HEK293 (cell line): ENCODE measurements around a stretch of chr14.

GRCh38 chr14:49867563-49868738 is 15.4 kb upstream of the NEMF start:
- PRO-cap: bidirectional peak, plus-strand start at chr14:49868521, minus-strand start at chr14:49868170
- RRBS, 2 experiments: 2% methylated on average over 3 of the region's 62 CpGs

GRCh38 chr14:49880215-49881011 is 12.5 kb upstream of the ARF6 start:
- PRO-cap: no peak
- RRBS, 2 experiments: no CpG with 5 or more reads among the region's 12 CpGs

GRCh38 chr14:49896430-49896912 is 3.6 kb downstream of the ARF6 start:
- PRO-cap: no peak

- PRO-cap: no peak
- RRBS, 2 experiments: 27 to 79% methylated on average over 3 of the region's 8 CpGs
These were observed 67.2 kb downstream of the ARF6 start for GRCh38 chr14:49960097-49960470.

GRCh38 chr14:49962227-49963321 is 69.7 kb downstream of the ARF6 start:
- PRO-cap: no peak
- RRBS, 2 experiments: no CpG with 5 or more reads among the region's 14 CpGs

GRCh38 chr14:49999063-49999782 is 106.3 kb downstream of the ARF6 start:
- PRO-cap: no peak
- RRBS, 2 experiments: no CpG with 5 or more reads among the region's 5 CpGs

DNA sequence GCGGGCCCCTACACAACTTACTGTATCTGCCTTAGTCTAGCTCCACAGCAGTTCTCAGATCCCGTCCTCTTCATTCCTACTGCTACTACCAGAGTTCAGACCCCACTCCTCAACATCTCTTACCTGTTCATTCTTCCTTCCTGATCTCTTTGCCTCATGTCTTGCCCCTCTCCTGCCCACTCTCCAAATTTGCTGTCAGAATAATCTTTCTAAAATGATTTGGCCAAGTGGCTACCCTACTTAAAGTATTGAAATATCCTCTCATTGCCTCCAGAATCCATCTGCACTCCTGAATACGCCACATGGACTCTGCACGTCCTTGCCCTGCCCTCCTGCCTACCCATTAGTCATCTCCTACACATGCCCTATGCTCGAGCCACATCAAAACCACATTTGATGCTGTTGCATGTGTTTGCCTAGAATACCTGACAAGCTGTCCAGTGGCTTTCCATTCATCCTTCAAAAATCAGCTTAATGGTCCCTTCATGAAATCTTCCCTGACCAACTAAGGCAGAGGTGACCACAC is 17.1 kb downstream of the VCPKMT start:
- PRO-cap: no peak
- RRBS, 2 experiments: no CpG with 5 or more reads among the region's 5 CpGs

- PRO-cap: unidirectional peak, plus-strand start at chr14:50115867
- RRBS, 2 experiments: no CpG with 5 or more reads among the region's 12 CpGs
These were observed 861 bp downstream of the VCPKMT start for GRCh38 chr14:50115436-50115986.

GRCh38 chr14:50362502-50363449 is 33.9 kb downstream of the CDKL1 start:
- PRO-cap: no peak
- RRBS, 2 experiments: no CpG with 5 or more reads among the region's 15 CpGs

DNA sequence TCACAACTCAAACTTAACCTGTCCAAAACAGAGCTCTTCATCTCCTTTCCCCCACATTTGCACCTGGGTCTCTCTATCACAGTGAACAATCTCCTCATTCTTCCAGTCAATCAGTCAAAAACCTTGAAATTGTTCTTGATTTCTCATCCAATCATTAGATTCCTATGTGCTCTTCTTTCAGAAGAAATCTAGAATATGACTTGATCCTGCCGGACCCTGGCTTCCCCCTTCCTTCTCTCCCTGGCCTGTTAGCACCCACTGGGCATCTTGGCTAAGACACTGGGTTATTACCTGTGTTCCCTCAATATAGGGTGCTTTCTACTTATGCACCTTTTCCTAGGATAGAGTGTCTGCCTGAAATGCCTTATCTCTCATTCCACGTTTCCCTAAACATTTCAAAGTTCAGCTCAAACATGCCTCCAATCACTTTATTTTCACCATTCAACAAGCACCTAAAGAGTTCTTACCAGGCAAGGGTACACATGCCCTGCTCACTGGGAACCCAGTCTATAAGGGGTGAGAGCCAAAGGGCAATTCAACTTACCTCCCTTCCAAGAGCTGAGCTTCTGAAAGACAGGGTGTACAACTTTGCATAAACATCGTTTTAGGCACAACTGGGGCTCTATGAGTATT is 3.8 kb downstream of the CDKL1 start:
- PRO-cap: no peak
- RRBS, 2 experiments: no CpG with 5 or more reads among the region's 3 CpGs

DNA sequence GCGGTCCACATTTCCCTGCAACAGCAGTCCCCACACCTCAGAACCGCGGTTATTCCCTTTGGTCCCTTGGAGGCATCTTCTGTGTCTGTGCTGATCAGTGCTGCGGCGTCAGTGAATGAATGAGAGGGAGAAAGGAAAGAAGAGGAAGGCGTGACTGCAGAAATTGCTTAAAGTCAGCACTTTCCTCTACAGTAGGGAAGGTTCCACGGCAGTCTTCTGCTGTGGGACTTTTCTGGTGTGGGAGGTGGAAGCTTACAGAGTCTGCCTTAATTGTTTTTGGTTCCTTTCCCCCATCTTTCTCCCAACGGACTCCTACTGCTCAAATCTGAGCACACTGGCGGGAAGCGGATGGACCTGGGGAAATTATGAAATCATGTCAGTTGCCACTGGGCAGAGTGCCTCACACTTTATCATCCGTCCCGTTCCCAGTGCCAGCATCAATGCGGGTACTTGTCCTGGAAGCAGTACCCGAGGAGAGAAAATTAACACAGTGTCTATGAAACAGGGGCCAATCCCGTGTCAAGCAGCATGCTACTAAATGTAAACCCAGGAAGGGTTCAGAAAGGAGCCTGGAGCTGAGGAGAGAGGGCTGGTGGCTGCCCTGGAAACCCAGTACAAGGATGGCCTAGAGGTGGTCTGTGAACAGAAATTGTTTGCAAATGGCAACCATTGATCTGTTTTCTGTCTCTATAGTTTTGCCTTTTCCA is 654 bp upstream of the CDKL1 start:
- PRO-cap: bidirectional peak, plus-strand start outside the sequence, minus-strand start at position 117 of the sequence; bidirectional peak, plus-strand start at position 369 of the sequence, minus-strand start at position 336 of the sequence; unidirectional peak, minus-strand start at position 430 of the sequence
- RRBS, 2 experiments: no CpG with 5 or more reads among the region's 15 CpGs

DNA sequence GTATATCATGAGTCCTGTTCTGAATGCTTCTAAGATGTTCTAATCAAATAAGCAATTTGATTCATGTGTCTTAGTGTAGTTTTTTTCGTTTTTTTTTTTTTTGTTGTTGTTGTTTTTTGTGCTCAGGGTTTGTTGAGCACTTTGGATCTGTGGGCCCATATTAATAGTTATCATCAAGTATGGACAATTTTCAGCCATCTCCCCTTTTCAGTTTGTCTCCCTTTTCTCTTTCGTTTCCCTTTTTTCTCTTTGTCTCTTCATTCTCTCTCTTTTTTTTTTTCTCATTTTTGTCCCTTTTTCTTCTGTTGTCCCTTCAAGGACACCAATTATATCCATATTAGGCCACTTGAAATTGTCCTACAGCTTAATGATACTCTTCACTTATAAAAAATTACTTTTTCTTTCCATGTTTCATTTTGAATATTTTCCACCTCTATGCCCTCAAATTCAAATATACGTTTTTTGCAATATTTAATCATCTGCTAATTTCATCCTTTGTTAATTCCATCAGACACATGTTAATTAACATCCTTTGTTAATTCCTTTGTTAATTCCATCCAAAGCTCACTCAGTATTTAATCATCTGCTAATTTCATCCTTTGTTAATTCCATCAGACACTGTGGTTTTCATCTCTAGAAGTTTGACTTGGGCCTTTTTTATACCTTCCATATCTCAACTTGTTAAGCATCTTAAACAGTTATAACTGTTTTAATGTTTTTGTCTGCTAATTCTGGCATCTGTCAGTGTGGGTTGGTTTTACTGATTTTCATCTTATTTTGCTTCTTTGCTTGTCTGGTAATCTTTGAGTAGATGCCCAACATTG is 53.2 kb downstream of the MAP4K5 start:
- PRO-cap: no peak
- RRBS, 2 experiments: no CpG with 5 or more reads among the region's 3 CpGs

GRCh38 chr14:50659745-50660247 is 8.3 kb downstream of the SAV1 start:
- PRO-cap: unidirectional peak, minus-strand start at chr14:50659980
- RRBS, 2 experiments: no CpG with 5 or more reads among the region's 4 CpGs

DNA sequence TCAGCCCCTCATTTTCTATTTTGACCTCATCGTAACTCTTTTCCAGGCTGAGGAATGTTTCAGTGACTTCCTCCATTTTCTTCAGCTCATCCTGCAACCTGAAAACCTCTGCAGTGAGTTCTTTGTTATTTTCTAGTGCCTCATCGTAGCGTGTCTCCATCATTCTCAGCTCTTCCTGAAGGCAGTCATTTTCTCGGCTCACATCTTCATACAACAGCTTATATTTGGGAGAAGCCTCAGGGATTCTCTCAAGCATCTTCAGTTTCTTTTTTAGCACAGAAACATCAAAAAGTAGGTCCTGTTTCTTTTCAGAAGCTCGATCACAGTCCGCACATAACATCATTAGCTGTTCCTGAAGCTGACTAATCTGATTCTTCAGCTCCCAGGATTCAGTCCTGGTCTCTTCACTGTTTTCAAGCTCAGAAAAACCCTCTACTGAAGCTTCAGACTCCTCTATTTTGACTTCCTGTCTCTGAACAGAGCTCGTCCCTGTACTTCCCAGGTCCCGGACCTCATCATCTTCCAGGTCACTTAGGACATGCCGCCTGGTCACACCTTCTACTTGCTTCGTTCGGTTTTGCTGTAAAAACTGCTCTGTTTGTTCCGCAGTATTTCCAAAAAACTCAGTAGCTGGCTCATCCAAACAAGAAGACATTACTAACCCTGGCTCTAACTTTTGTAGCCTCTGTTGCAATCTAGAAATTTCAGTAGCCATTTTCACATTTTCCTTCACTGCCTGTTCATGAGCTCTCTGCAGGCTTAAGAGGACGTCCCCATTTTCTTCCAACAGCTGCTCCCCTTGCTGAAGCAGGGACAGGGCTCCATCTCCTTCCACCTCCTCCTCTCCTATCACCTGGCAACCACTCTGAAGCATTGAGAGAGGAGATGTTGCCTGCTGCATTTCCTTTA is 73.6 kb downstream of the NIN start:
- PRO-cap: no peak
- RRBS, 2 experiments: no CpG with 5 or more reads among the region's 13 CpGs

DNA sequence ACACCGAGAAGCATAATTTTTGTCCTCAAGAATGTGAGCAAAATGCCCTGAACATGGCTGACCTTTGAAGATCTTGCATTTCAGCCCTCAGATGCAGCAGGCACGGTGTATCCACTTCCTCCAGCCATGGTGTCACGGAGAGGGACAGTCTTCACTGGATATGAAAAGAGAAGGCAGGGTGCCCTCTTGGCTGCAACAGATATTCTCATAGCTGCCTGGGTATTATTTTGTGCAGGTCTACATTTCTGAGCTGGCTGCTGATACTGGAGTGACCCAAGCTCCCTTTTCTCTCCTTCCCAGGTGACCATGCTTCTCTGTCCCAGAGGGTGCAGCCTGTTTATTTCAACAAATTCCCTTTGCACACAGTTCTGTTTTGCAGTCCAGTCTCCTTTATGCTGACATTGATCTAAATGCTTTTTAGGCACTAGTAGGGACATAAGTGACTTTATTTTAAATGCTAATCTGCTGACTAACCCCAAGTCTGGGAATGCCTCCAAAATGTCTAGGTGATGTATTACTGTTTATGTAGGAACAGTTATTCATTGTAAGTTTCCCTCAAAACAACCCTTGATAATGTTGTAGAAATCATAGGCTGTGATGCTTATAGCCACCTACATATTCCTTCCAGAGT is 17.4 kb upstream of the PYGL start:
- PRO-cap: no peak
- RRBS, 2 experiments: no CpG with 5 or more reads among the region's 3 CpGs

- PRO-cap: no peak
- RRBS, 2 experiments: no CpG with 5 or more reads among the region's 5 CpGs
These were observed 117.1 kb upstream of the FRMD6 start for GRCh38 chr14:51534419-51535137.

DNA sequence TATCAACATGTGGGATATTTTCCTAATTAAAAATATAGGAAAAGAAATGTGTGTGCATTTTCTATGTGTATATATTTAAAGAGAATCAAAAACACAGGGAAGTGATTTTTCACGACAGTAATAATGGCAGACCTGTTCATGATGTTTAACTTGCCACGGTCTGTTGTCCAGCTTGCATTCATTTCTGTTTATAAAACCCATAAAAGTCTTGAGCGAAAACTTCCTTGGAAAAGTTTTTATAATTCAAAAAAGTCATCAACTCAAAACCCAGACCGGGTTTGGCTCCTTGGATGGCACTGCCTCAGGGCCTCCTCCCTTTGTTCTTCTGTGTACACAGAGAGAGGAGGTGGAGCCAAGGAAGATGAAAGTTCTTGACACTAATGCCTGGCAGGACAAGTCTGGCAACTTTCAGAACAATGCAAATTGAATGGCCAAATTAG is 86.9 kb upstream of the FRMD6 start:
- PRO-cap: no peak
- RRBS, 2 experiments: no CpG with 5 or more reads among the region's 4 CpGs

GRCh38 chr14:51660196-51661063 is 8.7 kb downstream of the FRMD6 start:
- PRO-cap: no peak
- RRBS, 2 experiments: no CpG with 5 or more reads among the region's 4 CpGs

- PRO-cap: bidirectional peak, plus-strand start at chr14:52069496, minus-strand start at chr14:52069426; bidirectional peak, plus-strand start at chr14:52069687, minus-strand start at chr14:52069641
- RRBS, 2 experiments: 3 to 7% methylated on average over 4 to 7 of the region's 53 CpGs
These were observed 637 bp upstream of the NID2 start for GRCh38 chr14:52069325-52070066.

DNA sequence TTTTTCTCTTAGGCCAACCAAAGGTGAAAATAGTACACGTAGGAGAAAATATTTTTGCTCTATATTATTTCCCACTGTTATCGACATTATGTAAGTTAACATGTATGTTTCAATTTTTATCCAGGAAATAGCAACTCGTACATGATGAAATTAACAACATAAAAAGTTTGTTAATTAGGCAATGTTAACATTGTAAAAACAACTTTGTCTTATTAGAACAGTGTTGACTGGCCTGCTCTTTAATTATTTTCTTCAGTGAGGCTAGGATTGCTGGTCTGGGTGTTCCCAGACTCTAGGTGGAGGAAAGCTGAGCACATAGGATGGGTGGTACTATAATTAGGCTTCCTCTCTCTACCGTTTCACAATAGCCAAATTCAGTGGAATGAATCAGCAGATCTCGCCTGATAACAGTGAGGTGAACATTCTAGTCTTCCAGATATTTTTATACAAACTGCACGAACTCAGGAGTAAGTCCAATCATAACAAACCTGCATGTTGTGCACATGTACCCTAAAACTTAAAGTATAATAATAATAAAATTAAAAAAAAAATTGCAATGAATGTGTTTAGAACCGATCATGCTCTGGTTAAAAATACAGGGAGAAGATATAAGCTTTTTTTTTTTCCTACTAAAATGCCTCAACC is 11.9 kb downstream of the PTGDR start:
- PRO-cap: no peak
- RRBS, 2 experiments: no CpG with 5 or more reads among the region's 7 CpGs